ENCODE measurements around a stretch of chr7.

DNA sequence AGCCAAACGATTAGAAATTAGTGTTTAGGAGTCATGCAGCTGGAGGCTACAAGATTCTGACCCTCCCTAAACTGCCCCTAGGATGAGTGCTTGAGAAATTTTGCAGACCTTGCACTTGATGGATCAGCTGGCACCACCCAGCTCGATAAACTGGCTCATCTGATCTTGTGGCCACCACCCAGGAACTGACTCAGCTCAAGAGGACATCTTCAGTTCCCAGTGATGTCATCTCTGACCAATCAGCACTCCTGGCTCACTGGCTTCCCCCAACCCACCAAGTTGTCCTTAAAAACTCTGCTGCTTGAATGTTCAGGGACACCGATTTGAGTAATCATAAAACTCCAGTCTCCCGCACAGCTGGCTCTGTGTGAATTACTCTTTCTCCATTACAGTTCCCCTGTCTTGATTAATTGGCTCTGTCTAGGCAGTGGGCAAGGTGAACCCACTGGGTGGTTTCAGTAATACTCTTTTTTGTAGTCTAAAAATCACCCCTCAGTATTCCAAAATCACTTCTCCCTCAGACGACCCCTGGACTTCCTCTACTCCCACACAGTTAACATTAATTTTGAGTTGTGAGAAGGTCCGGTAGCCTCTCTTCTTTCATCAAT is 50.3 kb upstream of the SPDYE21 start:
- RAMPAGE, total RNA: no peak

DNA sequence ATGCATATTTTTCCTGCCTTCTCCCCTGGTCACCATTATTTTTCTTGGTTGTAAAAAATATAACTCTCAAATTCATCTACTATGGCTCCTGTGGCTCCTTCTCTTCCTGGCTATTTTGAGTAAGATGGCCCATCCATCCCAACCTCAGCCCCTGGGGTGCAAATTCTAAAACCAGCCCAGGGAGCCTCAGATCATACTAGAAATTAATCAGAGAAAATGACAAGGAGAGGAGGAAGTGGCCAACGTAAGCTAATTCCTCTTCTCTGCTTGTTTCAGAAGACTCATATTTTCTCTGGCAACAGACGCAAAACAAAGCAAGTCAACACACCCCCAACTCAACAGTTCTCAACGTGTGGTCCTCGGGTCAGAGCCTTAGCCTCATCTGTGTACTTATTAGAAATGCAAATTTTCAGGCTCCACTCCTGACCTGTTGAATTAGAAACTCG is 414.0 kb upstream of the AUTS2 start:
- RAMPAGE, total RNA: no peak

- RAMPAGE, total RNA: no peak
Measured at GRCh38 chr7:69599084-69600009, 1.1 kb downstream of the AUTS2 start.

DNA sequence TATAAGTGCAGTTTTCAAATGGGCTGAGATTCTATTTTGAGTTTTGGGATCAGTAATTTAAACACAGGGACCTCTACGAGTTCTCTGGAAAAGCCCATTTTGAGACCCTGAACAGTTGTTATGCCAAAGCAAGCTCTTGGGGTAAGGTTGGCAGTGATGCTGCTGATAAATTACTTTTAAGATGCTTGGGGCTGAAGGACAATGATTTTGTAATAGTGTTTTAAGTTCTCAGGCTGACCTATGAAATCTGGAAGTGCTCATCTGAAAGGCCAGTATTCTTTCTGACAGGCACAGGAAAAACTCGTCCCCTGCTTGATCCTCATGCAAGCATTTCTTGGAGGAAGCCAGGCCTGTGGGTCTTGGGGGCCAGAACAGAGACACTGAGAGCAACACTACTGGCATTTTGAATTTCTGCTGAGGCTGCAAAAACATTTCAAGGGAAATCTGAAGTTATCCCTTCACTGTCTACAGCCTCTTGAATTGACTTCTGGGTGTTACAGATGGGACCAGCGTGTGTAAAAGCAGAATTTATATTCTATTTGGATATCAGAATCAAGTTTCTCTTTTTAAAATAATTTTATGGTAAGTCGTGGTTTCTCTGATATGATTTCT is 79.7 kb downstream of the AUTS2 start:
- RAMPAGE, total RNA: no peak

GRCh38 chr7:69755534-69756326 is 157.5 kb downstream of the AUTS2 start:
- RAMPAGE, total RNA: no peak

- RAMPAGE, total RNA: no peak
Measured at GRCh38 chr7:70154971-70155506, 556.8 kb downstream of the AUTS2 start.

DNA sequence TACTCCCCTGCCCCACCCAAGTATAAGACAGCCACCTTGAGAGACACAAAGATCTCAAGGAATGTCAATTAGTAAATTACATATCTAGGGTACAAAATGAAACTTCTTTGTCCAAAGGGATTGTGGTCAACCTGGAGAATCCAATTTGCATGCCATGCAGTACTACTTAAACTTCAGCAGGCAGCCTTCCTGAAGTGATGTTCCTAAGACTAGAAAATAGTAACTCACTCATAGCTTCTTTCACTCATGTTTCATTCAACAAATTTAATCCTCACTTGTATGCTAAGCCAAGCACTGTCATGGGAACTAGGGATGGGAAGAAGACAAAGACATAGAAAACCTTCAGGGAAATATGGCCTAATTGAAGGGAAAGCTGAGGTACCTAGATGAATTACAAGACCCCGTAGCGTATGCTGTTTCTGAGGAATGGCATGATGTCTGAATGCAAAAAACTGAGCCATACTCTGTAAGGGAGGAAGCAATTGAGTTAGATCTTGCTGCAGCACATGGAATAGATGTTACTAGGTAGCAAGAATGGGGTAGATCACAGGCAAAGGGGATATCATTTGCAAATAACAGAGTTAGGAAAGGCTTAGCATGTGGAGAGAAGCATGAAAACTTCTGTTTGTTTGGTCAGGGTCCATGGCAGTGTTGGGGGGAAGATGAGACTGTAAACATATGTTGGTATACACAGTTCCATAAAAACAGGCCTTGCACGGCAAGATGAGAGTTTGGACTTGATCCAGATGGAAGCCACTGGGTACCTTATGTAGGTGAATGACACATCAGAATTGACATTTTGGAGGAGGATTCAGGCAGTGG is 681.8 kb upstream of the GALNT17 start:
- RAMPAGE, total RNA: no peak

DNA sequence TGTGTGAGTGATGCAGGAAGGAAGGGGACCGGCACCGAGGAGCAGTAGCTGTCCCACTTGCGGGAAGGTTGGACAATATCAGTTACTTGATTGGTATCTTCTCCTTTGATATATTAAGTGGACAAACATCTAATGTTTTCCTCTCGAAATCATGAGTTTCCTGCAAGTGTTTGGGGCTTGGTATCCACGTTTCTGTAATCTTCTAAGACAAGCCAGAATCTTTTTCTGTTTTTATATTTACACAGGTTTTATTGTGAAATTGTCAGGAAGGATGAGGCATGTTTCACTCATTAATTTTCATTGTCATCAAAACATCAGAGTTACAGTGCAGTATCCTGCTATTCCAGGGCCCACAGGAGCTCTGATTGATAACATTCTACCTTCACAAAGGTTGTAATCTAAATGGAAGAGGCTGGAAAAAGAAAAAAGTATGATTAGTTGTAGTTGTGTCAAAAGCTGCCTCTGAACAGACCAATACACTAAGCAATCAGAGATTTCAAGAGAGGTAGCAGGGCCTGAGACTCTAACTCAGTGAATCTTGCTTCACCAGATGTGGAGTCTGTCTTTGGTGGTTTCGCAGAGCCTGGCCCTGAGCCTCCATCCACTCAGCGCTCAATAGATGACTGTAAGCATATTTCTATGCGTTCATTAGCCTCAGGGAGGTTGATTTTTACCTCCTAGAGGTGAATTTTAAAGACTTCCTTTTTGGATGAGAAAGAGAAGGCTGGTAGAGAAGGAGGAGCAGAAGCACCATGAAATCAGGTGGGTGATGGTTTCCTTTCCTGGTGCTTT is 627.2 kb upstream of the GALNT17 start:
- RAMPAGE, total RNA: no peak

GRCh38 chr7:70568470-70569133 is 563.3 kb upstream of the GALNT17 start:
- RAMPAGE, total RNA: no peak

- RAMPAGE, total RNA: no peak
Measured at GRCh38 chr7:70598931-70599888, 532.7 kb upstream of the GALNT17 start.

GRCh38 chr7:70693219-70694271 is 438.4 kb upstream of the GALNT17 start:
- RAMPAGE, total RNA: no peak

GRCh38 chr7:70779361-70780268 is 352.3 kb upstream of the GALNT17 start:
- RAMPAGE, total RNA: no peak

DNA sequence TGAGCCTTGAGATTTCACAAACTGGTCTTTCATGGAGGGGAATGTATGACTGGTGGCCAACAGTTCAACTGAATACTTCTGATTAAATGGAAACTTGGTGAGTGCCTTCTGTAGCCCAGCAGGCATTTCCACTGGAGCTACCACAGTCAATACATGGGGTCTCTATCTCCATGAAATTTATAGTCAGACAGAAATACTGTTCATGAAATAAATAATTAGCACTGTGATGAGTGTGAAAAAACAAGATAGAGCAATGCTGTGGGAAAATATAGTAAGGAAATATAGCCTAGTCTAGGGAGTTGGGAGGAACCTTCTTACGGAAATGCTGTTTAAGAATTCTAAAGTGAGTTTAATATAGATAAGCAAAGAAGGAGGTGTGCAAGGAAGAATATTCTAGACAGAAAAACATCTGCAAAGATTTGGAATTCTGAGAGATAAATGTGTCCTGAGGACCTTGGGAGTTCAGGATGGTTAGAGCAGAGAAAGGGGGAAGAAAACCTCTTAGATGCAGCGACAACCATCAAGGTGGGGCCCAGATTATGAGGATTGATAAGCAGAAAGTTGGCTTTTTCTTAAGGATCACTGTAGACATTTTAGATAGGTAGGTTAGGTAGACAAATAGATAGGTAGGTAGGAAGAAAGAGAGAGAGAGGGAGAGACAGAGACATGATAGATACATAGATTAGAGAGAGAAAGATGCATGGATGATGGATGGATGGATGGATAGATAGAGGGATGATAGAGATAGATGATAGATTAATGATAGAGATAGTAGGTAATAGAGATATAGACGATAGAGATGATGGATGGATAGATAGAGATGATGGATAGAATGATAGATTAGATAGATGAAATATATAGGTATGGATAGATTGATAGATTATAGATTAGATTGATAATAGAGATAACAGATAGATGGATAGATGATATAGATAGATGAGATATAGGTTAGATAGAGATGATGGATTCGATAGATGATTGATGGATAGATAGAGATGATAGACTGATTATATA is 447.6 kb downstream of the GALNT17 start:
- RAMPAGE, total RNA: no peak

- RAMPAGE, total RNA: no peak
Measured at GRCh38 chr7:72912028-72912555, 12.8 kb upstream of the POM121 start.

DNA sequence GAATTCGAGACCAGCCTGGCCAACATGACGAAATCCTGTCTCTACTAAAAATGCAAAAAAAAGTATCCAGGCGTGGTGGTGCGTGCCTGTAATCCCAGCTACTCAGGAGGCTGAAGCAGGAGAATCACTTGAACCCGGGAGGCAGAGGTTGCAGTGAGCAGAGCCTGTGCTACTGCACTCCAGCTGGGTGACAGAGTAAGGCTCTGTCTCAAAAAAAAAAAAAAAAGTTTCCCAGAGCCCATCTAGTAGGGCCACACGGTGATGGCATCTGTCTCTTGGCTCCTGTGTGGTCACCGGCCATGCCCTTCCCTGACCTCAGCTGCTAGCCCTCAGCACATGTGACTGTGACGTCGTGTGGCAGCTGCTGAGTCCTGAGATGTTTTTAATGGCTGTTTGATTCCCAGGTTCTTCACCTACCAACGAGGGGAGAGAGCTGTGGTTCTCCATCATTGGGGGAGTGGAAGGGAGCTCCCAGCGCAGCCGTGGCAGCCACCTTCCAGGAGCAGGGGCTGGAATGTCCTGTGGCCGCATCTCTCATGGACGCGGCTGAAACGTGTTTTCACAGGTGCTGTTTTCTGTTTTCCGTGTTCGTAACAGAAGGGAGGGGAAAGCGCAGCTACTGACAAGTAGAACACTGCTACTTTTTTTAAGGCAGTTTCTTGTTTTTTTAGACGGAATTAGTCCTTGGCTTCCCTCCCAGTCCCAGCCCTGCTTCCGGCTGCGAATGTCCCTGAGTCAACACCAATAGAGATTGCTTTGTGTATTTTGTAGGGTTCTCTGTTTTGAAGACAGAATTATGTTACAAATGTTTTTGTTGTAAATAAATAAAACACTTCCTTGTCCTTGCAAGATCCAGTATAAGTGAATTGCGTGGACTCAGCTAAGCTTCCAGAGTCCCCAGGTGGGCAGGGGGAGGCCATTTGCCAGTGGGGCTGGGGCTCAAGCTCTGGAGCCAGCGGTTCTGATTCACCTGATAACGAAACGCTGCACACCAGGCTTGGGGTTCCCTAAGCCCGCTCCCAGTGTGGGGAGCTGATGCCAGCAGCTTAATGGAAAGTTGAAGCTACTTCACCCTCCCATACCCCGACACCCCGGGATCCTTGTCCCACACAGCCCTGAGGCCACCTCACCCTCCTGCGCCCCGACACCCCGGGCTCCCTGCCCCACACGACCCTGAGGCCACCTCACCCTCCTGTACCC is 30.2 kb downstream of the FKBP6 start:
- RAMPAGE, total RNA: no peak

DNA sequence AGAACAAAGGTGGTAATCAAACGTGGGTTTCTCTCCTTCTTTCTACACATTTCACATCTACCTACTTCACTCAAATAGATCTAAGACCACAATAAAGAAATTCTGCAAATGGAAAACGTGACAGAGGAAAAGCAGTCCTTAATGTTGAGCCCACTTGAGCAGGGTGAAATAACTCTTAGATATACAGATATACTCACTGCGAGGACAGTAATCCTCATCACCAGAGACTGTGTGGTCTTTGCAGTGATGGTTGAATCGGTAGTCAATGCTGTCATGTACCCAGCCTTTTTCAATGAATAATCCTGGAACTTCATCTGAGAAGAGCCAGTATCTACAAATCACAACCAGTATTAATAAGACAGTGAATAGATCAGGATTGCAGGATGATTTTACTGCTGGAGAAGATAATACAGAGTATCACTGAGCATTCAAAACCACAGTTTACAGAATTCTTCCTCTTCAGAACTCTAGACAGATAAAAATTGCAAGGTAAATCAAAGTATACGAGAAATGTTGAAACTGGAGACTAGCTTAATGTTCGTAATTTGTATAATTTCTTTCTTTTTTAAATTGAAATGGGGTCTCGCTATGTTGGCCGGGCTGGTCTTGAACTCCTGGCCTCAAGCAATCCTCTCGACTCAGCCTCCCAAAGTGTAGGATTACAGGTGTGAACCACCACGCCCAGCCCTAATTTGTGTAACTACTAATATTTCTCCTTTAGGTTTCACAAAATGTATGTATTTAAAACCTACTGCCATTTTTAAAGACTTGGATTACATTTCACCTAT is 35.9 kb downstream of the FZD9 start:
- RAMPAGE, total RNA: no peak

DNA sequence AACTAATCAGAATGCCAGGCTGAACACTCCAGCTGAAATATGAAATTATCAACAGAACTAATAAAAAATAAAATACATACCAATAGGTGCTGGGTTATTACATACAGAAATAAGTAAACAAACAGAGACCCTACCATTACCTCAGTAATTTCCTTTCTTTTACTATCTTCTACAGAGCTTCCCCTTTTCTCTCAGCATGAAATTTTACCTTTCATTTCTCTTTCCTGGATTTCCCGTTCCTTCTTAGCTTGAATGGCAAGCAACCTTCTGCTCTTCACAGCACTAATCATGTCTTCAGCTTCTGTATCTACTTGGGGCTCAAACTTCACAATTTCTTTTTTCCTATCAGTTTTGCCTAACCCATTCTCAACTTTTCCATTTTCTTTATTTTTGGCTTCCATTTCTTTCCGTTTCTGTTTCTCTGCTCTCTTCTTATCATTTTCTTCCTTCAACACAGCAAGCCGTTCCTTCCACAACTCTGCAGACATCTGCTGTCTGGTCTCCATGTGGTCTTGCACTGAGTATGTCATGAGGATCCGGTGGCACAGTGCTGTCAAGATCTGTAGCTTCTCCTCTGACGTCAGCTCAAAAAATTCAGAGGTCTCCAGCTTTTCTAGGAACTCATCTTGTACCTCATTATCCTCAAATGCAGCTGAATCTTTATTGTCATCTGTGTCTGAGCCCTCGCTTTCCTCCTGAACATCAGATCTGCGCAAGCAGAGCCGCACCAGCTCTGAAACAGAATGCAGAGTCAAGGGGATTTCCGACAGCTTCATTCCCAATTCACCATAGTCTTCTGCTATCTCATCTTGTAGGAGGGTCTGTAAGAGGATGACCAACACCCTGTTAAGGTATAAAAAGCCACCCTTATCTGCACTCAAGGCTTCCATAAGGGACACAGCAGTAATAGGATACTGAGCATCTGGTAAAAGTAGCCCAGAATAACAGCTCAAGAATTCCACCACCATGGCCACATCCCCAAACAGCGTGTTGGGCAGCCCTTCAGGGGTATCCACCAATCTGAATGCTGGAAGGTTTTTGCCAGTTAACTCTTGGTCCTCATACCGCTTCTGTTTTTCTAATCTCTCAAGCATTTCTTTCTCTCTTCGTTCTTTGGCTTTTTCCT is 43.4 kb downstream of the FZD9 start:
- RAMPAGE, total RNA: no peak

- RAMPAGE, total RNA: no peak
Measured at GRCh38 chr7:73675035-73675899, 7.6 kb downstream of the VPS37D start.

GRCh38 chr7:73682235-73682724 is 973 bp downstream of the DNAJC30 start:
- RAMPAGE, total RNA: no peak

- RAMPAGE, total RNA: no peak
Measured at GRCh38 chr7:73740746-73741286, 2.2 kb upstream of the ABHD11 start.

Measured in foreskin keratinocyte (primary cell).